ENCODE measurements around a stretch of chr7.

- PRO-cap, result no peak
These were observed 50.7 kb upstream of the DNAJB6 start for GRCh38 chr7:157286234-157286463.

DNA sequence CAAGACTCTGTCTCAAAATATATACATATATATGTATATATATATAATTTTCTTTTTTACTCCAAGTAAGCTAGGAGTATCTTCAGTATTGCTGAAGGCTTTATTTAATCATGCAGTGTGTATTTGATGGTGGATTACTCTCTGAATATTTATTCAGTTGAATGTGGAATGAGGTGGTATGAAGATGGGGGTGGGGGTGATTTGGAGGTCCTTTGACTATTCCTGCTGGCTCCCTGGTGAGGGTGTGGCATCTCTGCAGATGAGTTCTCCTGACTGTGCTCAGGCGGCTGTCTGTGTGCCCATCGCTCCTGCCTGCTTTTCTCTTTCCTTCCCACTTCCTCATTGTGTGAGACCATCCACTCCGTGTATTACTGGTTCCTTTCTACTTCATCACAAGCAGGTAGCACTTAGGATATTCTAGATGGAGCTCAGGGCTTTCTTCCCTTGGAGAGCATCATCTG, 15.5 kb downstream of the DNAJB6 start:
- PRO-cap, result no peak

GRCh38 chr7:157357911-157358556, 21.2 kb downstream of the DNAJB6 start:
- PRO-cap, result no peak

GRCh38 chr7:157397478-157398299, 60.9 kb downstream of the DNAJB6 start:
- PRO-cap, result no peak

GRCh38 chr7:157409654-157410191, 72.9 kb downstream of the DNAJB6 start:
- PRO-cap, result no peak

DNA sequence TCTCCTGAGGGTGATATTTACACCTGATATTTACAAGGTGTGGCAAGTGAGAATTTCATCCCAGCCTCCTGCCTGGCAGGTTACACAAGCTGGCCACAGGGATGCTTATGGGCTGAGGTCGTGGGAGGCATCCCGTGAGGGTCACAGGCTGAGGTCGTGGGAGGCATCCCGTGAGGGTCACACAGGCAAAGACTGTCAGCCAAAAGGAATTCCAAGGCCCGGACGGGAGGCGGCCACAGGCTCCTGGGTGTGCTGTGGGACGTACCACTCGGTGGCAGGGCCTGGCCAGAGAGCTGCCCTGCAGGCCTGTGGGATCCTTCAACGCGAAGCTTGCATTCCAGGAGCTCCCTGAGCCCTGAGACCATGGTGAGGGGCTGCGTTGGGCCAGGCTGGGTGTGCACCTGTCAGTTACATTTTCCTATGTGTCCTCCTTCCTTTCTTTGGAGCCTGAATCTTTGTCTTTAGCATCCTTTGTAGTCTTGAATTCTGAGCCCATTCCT, 460.6 kb downstream of the DNAJB6 start:
- PRO-cap, result unidirectional peak, plus-strand start at position 207 of the sequence

GRCh38 chr7:157839266-157840646, 503.0 kb downstream of the DNAJB6 start:
- PRO-cap, result no peak

DNA sequence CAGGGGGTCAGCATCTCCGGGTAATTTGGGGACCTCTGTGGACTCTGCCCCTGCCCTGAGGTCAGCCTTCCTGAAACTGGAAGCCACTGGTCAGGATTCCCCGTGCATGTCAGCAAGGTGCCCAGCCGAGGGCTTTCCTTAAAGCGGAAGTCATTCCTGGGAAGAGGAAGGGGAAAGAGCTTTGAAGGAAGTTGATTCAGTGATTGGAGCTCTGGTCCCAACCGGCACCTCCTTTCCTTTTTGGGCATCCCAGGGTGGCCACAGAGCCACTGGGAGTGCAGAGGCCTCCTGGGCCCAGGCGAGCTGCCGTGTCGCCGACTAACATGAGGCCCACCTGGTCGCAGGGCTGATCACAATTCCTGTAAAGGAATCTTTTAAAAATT, 569.2 kb downstream of the DNAJB6 start:
- PRO-cap, result no peak

DNA sequence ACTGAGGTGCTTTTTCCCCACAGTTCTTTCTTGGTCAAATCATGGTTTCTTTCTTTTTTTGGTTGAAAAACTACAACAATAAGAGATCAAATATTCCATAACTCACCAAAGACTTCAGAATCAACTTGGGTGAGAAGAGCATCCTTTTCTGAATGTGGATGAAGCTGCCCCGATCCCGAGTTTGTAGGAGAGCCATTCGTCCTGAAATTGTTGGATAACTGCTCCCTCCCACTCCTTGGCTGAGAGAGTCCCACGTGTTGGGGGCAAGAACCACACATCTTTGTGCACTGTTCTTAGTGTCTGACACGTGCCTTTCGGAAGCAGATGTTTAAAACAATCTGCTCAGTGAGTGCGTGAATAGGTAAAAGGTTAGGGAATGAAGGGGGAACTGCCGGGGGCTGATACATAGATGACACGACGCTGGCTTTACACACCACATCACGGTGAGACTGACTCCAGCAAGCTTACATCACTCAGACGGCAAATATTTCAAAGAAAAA, 575.7 kb downstream of the PTPRN2 start:
- PRO-cap, result no peak

DNA sequence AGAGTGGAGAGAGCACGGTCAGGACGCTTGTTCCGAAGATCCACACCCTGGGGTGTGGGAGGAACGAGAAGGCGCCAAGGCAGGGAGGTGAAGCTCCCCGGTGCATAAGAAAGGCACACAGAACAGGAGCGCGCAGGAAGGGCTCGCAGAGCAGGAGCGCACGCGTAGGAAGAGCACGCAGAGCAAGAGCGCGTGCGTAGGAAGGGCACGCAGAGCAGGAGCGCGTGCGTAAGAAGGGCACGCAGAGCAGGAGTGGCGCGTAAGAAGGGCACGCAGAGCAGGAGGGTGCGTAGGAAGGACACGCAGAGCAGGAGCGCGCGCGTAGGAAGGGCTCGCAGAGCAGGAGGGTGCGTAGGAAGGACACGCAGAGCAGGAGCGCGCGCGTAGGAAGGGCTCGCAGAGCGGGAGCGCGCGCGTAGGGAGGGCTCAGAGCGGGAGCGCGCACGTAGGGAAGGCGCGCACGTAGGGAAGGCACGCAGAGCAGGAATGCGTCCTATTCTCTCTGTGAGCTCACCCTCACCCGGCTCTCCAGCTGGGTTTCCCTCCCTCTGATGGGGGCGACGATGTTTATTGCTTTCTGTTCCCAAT, 423.4 kb downstream of the PTPRN2 start:
- PRO-cap, result no peak

- PRO-cap, result no peak
These were observed 211.7 kb downstream of the PTPRN2 start for GRCh38 chr7:158375989-158376351.

- PRO-cap, result no peak
These were observed 190.4 kb downstream of the PTPRN2 start for GRCh38 chr7:158396970-158397781.

GRCh38 chr7:158473286-158473722, 114.3 kb downstream of the PTPRN2 start:
- PRO-cap, result no peak

GRCh38 chr7:158540013-158540268, 47.7 kb downstream of the PTPRN2 start:
- PRO-cap, result no peak

DNA sequence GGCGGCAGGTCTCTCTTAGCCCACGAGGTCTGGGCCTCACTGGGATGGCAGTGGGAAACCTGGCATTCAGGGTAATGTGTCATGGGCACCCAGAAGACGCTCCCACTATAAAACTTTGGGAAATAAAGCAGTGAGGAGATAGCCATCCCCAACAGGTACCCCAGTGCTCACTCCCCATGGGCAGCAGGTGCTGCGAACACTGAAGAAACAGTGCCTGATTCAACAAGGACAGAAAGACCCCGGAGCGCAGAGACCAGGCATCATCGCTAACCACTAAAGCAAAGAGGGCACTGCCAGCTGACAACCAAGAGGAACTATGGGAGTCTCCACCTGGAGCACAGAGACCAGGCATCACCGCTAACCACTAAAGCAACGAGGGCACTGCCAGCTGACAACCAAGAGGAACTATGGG, 14.5 kb upstream of the PTPRN2 start:
- PRO-cap, result no peak

- PRO-cap, result no peak
These were observed 44.2 kb upstream of the PTPRN2 start for GRCh38 chr7:158631842-158632221.

GRCh38 chr7:158736939-158737278, 32.3 kb upstream of the NCAPG2 start:
- PRO-cap, result no peak

- PRO-cap, result no peak
These were observed 54.5 kb upstream of the NCAPG2 start for GRCh38 chr7:158759028-158759603.

GRCh38 chr7:158785769-158786339, 43.5 kb downstream of the ESYT2 start:
- PRO-cap, result no peak

- PRO-cap, result no peak
These were observed 10.8 kb downstream of the ESYT2 start for GRCh38 chr7:158818180-158819319.

All from left common carotid artery plus branches (tissue), 1 donor.